Gallbladder (tissue), 1 donor: ENCODE data around the gene NIBAN1.

DNA sequence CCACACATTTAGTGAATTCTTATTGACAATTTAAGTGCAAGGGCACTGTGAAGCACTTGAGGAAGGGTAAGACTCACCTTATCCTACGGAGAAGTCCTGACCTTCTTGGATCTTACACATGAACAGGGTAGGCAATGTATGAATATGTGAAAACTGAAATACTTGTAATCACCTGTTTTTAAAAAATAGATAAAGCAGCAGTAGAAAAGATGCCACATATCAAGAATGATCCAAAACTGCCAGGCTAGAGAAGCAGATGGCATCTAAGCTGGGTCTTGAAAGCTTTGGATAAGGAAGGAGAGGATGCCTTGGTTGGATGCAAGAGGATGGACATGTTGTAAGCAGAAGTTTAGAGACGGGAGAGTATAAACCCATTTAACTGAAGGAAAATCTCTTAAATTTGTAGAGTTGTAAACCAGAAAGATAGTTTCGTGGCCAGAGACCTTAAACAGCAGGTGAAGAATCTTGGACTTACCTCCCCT lies 77.4 kb upstream of the LAMC2 start:
- PRO-cap, result no peak

GRCh38 chr1:183128541-183128936 lies 57.5 kb upstream of the LAMC2 start:
- PRO-cap, result no peak

DNA sequence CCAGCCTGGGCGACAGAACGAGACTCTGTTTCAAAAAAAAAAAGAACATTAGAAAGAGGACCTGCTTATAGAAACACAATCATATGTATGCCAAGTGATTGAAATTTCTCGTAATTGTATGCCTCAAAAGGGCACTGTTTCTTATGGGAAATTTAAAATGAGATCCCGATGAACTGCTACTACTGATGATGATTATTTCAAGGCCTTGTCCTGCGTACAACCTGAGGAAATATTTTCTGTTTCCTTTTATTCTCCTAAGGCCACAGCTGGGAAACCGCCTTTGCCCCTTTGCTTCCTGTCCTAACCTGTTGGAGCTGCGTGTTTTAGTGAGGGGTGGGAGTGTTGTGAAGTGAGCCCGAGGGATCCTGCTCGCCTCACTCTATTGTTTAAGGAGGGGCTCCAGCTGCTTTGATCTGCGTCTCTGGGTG lies 14.3 kb downstream of the LAMC2 start:
- PRO-cap, result no peak

- PRO-cap, result no peak
Observed at GRCh38 chr1:183251936-183252626, 66.0 kb downstream of the LAMC2 start.

DNA sequence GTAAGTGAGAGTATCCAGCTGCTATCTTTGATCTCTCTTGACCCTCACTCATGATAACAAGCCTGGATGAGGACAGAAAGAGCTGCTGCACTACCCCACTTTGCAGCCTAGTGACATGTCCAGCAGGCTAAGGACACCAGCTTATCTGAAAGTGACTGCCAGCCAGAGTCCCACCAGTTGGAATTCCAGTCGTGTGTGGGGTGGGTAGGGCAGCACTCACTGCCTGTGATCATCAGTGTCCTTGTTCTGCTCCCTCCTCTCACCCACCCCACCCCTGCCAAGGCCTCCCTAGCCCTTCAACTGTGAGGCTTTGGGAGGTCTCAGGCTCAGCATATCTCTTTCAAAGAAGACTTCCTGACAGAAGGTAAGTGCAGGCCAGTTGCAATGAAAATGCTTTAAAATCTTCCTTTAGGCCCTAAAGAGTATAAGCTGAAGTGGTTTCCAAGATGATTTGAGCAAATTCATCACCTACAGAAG lies 15.5 kb upstream of the NMNAT2 start:
- PRO-cap, result no peak

DNA sequence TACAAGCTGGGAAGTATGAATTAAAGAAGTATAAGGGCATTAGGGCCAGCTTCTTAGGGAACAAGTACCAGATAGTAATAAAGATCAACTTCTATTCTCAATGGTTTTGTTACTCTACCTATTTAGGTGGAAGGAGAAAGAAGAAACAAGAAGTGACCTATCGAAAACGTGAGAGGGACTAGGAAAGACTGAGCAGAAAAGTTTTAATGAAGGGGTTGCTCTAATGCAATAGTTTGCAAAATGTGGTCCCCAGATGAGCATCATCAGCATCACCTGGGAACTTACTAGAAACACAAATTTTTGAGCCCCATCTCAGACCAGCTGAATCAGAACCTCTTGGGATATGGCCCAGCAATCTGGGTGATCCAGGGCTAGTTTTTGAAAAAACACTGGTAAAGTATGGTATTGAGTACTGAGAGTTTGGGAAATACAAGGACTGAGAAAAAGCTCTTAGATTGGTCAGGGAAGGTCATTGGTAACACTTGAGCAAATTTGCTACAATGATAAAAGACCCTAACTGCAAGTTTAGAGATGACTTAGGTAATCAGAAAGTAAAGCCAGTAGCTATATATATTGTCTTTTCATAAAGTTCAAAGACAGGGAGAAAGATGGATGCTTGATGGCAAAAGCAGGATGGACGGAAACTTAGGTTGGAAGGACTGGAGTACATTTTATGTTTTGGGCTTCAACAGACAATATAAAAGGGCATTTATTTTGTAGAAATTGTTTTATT lies 17.5 kb downstream of the SMG7 start:
- PRO-cap, result no peak

GRCh38 chr1:183567495-183567928 lies 22.7 kb downstream of the NCF2 start:
- PRO-cap, result no peak

DNA sequence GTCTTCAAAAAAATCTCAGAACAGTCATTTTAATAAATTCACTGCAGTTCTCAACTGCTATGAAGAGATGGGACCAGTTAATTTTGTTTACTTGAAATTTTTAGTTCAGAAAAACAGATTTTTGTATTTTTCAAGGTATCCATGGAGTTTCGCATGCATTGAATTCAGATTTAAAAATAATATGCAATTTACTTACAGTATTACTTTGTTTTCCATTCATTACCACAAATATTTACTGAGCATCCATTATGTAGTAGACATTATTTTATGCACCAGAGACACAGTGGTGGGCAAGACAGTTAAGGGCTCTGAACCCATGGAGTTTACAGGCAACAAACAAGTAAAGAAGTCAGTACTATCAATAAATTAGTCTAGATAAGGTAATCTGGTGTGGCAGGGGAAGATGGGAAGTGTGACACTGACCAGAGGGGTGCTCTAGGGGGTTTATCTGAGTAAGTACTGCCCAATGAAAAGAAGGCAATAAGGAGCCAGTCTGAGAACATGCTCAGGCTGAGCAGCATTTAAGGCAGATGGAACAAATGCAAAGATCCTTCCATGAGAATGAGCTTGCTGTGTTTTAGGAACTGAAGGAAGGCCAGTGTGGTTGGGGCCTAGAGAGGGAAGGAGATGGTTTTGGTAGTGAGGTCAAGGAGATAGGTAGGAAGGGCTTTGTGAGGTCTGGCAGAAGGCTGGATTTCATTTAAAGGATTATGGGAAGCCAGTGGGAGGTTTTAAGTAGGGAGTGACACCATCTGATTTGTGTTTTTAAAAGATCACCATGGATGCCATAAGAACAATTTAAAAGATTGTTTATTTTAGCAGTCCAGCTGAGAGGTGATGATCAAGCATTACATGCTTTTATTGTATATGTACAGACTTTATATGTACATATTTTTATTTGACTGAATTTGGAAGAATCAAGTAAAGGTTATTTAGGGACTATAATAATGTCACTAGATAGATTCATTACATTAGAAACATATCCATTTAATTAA lies 26.1 kb downstream of the RGL1 start:
- PRO-cap, result no peak

DNA sequence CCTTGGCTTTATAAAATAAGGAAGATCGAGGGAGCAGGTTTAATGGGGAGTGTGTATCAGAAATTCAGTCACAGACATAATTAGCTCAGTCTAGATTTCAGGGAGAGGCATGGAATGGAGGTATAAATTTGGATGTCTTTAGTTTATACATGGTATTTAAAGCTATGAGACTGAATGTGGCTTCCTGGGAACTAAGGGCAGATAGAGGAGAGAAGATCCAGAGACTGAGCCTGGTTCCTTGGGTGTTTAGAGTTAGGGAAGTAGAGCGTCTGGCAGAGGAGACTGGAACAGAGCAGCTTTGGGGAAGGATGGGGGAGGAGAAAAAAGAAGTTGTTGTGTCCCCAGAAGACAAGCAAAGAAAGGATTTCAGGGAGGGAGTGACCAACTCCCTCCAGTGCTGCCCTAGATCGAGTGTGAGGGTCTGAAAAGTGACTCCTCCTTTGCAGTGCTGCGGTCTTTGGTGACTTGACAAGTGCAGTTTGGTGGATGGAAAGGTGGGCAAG lies 62.2 kb downstream of the RGL1 start:
- PRO-cap, result no peak

GRCh38 chr1:183870426-183870715 lies 65.5 kb downstream of the RGL1 start:
- PRO-cap, result no peak

DNA sequence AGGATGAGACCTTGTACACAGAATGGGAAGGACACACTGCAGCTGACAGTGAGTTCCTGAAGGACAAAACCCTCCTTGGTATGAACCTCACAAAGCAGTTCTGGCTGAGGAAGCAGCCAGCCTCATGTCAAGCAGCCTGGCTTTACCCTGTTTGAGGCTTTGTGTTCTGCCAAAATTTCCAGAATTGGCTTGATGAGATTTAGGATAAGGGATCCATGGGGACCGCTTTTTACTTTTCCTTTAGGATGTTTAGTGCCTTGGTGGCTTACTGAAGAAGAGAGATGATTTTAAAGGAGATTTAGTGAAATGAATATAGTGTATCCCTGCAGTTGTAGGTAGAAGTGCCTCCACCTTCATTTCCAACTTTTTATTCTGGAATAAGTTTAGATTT lies 93.8 kb downstream of the RGL1 start:
- PRO-cap, result no peak

GRCh38 chr1:184477338-184477761 lies 90.5 kb downstream of the C1orf21 start:
- PRO-cap, result no peak

DNA sequence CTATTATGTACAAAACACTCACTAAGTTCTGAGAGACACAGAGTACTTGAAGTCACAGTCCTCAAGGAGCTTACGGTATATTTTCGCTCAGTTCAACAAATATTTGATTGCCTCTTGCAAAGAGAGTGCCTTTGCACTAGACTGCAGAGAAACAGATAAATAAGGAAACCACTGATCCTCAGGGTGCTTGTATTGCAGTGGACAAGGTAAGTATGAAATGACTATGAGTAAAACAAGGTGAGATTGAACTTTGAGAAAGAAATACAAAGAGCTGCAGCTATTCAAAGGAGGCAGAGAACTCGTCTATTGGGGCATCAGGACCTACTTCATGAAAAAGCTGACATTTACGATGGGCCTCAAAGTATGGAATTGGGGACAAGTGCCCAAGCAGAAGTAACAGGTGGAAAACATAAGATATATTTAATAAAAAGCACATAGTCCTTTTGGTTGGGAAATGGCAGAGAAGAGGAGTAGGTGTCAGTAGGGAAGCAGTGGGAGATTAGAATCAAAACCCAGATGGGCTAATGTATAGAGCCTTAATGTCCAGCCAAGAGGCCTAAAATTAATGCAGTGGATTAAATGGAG lies 123.4 kb downstream of the C1orf21 start:
- PRO-cap, result no peak

GRCh38 chr1:184606745-184607355 lies 147.8 kb downstream of the EDEM3 start:
- PRO-cap, result no peak

- PRO-cap, result no peak
Observed at GRCh38 chr1:184633667-184634775, 120.6 kb downstream of the EDEM3 start.

- PRO-cap, result no peak
Observed at GRCh38 chr1:184795279-184795691, 40.6 kb upstream of the EDEM3 start.

GRCh38 chr1:184870366-184870920 lies 103.9 kb downstream of the NIBAN1 start:
- PRO-cap, result no peak

DNA sequence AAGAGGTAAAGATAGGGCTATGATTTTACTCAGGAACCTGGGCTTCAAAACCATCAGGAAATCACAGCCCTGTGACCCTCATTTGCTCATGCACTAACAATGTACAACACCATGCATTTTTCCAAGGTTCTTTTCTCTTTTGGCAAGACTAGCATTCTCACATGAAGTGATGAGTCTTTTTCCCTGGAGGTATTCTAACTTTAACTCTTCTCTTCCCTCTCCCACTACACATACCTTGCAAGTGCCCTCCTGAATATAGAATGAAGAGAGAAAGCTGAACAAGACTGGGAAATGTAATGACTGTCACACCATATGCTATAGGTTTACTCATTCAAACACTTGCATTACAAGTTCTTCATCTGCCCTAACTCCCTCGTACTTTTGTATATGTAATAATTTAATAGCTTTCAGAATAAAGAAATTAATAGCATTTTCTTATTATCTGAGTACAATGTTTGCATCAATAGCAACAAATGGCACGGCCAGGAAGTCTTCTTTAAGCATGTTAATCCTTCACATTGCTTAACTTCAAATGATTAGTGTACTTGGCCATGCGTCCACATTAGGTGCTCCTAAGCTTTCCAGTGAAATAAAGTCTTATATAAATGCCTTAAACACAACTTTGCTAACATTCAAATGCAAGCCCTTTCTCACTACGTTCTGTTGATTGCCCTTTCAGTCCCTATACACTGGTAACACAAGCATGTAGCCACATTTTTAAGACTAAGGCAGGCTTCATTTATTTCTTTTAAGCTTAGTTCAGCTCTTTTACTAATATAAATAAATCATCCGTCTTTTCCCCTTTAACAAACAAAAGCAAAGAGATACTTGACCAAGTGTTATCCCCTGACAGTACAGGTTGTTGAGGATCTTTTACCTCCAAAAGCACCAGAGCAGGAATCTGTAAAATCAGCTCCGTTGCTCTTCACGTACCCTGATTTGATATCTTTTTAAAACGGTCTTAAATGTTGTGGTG lies 1.7 kb downstream of the NIBAN1 start:
- PRO-cap, result no peak

DNA sequence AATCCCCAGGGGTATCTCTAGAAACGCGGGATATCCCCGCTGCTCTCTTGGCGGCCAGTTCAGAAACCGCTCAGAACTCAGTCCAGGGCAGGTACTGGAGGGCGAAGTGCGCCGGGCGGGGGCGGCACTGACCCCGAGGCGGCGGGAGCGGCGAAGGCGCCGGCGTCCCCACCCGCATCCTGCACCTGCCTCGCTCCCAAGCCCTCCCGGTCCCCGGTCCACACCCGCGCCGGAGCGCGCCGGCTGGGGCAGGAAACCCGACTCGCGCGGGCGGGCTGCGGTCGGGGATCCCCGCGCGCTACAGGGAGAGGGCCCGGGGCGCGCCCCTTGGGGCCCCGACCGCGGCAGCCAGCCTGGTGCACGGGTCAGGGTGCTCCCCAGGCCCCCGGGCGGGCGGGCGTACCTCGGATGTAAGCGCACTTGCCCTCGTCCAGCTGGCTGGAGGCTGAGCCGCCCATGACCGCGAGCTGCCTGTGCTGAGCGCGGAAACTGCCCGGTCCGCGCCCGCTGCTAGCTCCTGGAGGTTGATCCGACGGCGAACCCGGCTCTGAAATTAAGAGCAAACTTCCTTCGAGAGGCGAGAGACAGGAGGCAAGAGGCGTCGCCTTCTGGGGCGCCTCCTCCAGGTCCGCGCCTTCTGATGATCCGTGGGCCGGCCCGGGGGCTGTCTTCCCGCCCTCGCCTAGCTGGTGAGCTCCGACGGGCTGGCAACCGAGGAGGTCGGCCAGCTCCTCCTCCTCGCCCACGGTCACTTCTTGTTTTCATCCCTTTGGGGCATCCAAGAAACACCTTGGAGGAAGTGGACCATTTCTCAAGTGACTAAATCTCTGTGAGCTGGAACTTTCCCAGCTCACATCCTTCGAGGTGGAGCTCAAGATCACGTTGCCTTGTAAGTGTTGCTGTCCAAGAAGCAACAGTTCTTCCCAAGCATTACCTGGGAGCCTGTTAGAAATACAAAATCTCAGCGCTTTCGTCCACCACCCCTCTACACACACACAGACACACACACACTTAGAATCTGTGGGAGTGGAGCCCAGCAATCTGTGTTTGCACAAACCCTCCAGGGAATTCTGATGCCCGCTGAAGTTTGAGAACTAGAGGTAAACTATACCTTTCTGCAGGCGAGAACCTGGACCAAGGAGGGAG lies at the start of gene NIBAN1:
Gene NIBAN1, minus strand, starts transcription at position 610 of the 1,146 bp plus-strand sequence.
- PRO-cap, result bidirectional peak, plus-strand start at position 62 of the sequence, minus-strand start outside the sequence; bidirectional peak, plus-strand start at position 221 of the sequence, minus-strand start at position 192 of the sequence; bidirectional peak, plus-strand start at position 699 of the sequence, minus-strand start at position 555 of the sequence

- PRO-cap, result no peak
Observed at GRCh38 chr1:185304771-185305287, 12.2 kb downstream of the IVNS1ABP start.